Esophagus muscularis mucosa (tissue), 4 donors: ENCODE data around the genes SDCCAG8 and AKT3.

DNA sequence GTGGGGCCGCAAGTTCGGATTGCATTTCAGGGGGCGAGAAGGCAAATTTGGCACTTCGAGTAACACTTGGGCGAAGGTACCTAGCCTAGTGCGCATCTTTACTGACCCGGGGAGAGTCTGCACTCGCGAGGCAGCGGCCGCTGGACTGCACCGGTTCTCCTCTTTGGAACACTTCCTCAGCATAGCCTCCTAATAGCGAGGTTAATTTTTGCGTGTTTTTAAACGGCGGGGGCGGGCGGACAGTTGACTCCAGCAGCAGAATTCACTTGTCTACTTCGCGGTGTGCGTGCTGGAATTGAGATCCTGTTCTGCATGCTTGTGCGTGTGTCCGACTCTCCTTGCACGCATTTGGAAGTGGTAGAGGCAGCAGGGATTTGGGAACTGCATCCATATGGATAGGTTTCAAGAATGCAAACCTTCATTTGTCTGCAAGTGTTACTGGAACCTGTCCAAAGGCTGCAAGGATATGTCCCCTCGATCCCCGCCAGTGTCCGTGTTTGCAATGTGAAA is 1.4 kb downstream of the CHRM3 start:
- PRO-cap: unidirectional peak, minus-strand start at position 165 of the sequence
- RAMPAGE, long total RNA, 4 experiments: no peak in any of the 4 experiments

- PRO-cap: no peak
- RAMPAGE, long total RNA, 4 experiments: no peak in any of the 4 experiments
Measured at GRCh38 chr1:240619755-240620289, 7.9 kb upstream of the GREM2 start.

DNA sequence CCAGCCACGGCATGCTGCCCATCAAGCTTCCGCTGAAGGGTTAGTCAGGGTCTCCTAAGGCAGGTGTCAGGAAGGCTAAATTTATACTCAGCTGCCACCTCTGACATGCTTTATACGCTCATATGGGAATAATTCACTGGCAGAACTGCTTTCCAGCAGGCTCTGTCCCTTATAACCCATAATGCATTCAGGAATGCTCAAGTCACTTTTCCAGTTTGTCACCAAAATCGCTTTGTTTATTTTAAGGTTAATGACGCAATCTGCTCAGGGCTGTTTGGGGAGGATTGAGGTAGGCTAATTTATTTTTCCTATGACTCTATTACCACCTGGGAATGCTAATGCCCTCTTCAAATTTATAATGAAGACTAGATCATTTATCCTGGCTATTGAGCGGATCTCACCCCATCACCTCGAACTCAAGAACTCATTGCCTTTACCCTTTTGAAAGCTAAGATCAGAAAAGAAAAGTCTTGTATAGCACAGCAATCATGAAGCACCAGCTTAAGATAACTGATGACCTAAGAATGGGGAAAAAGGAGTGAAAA is 97.9 kb downstream of the WDR64 start:
- PRO-cap: no peak
- RAMPAGE, long total RNA, 4 experiments: no peak in any of the 4 experiments

DNA sequence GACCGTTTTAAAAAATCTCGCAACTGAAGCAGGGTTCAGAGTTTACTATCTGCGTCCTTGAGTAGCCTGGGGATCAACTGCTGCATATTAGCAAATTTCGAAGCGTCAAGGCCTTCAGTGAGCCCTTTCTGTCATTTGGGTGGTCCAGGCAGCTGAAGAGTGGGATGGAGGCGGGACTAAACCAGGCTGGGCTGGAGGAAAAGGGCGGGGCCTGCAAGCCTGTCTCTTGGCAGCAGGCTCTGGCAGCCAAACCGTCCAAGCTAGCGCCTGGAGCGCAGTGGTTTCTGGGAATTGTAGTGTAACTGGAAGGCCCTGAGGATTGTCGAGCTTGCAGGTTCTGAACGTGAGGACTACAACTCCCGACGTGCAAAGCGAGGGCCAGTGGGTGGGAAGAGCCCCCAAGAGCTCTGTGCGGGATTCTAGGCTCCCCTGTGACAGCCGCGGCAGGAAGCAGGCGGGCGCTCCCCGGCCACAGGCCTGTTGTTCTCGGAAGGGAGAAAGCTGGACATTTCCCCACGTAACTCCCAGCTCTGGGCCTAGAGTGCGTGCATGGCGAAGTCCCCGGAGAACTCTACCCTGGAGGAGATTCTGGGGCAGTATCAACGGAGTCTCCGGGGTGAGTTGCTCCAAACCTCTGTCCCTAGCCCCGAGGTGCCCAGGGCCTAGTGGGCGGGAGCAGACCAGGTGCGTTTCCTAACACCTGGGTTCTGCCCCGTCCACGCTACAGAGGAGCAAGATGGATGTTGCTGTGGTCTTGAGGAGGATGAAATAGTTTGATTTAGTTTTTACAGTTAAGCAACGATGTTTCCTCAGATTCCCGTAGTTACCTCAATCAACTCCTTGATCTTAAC is at the start of gene SDCCAG8:
TSS of gene SDCCAG8 (plus strand) at position 417 of the 851 bp plus-strand sequence.
- PRO-cap: bidirectional peak, plus-strand start at position 432 of the sequence, minus-strand start at position 161 of the sequence
- RAMPAGE, long total RNA, 4 experiments: start-site peak on the plus strand in 4 of 4 experiments, centred at positions 448 to 461 of the sequence, 174 to 549 reads per replicate; start-site peak on the minus strand in 2 of 4 experiments, centred at positions 156 to 159 of the sequence, 37 to 75 reads per replicate

DNA sequence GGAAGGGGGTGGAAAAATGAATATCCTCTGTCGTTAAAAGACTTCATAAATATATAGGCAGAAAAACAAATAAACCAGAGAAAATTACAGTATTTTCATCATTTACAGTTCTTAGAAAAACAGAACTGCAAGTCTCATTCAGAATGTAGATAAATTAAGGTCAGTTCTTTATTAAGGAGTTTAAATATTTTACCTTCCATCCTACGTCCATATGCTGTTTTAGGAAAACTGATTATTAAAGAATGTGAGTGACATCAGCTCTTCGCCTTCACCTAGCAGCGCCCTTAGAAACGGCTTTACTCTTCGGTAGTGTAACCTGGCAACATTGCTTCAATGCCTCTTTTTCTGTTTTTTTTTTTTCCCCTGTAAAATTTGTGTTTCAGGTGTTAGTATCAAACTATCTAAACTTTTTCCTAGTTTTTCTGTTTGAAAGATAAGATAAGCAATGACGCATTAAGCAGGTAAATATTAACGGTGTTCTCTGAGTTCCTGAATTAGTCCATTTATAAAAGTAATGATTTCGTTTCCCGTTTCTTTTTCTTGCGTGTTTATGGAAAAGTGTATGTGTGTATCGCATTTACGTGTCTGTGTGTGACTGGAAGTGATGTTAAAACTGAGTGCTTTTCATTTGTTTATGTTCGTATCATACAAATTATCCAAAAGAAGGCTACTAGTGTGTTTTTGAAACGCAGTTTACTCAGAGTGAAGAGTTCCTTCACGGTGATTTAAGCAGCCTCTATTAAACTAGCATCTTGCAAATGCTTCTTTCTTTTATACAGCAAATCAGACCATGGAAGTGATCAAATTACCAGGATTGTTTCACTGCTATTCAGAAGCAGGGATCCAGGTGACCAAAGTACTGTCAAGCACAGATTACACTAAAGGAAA is 138.9 kb downstream of the SDCCAG8 start:
- PRO-cap: no peak
- RAMPAGE, long total RNA, 4 experiments: no peak in any of the 4 experiments

- PRO-cap: no peak
- RAMPAGE, long total RNA, 4 experiments: no peak in any of the 4 experiments
Measured at GRCh38 chr1:243505956-243506669, 250.3 kb downstream of the SDCCAG8 start.

GRCh38 chr1:243537611-243538053 is 281.8 kb downstream of the SDCCAG8 start:
- PRO-cap: no peak
- RAMPAGE, long total RNA, 4 experiments: no peak in any of the 4 experiments

GRCh38 chr1:243789434-243790277 is 60.4 kb downstream of the AKT3 start:
- PRO-cap: no peak
- RAMPAGE, long total RNA, 4 experiments: no peak in any of the 4 experiments

GRCh38 chr1:243790575-243790892 is 59.5 kb downstream of the AKT3 start:
- PRO-cap: no peak
- RAMPAGE, long total RNA, 4 experiments: no peak in any of the 4 experiments

- PRO-cap: no peak
- RAMPAGE, long total RNA, 4 experiments: no peak in any of the 4 experiments
Measured at GRCh38 chr1:243794854-243795413, 55.1 kb downstream of the AKT3 start.

GRCh38 chr1:243850154-243850917 is at the start of gene AKT3:
Gene AKT3, minus strand, starts transcription at chr1:243850243.
- PRO-cap: bidirectional peak, plus-strand start at chr1:243850419, minus-strand start at chr1:243850286; bidirectional peak, plus-strand start at chr1:243850815, minus-strand start at chr1:243850710
- RAMPAGE, long total RNA, 4 experiments: no peak in any of the 4 experiments

DNA sequence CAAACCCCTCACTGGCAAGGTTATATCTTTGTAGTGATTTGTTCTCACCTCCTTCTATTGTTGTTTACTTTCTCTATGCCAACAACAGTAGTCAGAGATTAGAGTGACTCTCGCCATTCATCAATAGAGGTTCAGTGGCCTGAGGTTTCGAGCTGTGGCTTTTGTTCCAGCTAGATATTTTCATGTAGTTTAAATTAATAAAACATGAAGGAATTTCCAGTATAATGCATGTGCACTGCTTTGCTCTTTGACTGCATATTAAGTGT is 77.0 kb upstream of the AKT3 start:
- PRO-cap: no peak
- RAMPAGE, long total RNA, 4 experiments: no peak in any of the 4 experiments

DNA sequence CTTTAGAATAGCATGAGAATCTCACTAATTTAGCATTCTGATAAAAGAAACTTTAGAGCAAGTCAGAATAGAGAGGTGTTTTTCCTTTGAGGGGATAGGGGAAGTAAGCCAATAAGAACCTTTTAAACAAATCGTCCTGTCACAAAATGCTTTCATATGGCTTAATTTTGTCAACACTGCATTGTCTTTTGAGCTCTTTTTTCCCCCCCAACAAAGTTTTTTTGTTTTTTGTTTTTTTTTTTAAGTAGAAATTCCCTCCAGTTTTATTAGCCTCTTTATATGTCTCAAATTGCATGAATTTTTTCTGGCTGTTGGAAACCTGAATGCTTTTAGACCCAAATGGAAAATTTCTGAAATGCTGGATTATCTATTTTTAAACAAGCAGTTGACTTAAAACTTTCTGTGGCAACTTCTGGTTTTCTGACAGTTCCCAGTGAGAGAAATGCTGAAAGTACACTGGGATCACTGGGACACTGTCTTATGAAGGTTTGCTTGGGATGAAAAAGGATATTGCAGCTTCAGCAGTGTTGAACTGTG is 4.5 kb downstream of the ZBTB18 start:
- PRO-cap: no peak
- RAMPAGE, long total RNA, 4 experiments: no peak in any of the 4 experiments

DNA sequence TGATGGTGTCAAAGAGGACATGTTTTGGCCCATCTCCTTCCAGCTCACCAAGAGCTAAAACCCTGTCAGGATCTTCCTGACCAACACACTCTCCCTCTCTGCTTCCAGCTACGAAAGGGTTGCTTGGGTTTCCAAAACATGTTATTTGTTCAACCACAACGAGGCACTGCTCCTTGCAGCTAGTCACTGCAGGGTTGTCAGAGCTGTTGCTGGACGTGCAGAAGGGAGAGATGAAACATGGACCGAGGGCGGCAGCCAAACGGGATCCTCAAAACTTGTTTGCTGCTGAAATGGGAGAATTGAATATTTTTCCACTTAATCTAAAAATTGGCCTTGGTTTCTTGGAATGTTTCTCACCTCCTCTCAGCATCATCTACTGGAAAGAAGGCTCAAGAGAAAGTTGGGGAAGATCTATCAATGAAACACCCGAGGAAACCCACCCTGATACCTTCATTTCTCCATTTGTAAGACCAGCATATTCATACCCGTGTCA is 12.5 kb downstream of the ZBTB18 start:
- PRO-cap: no peak
- RAMPAGE, long total RNA, 4 experiments: no peak in any of the 4 experiments

DNA sequence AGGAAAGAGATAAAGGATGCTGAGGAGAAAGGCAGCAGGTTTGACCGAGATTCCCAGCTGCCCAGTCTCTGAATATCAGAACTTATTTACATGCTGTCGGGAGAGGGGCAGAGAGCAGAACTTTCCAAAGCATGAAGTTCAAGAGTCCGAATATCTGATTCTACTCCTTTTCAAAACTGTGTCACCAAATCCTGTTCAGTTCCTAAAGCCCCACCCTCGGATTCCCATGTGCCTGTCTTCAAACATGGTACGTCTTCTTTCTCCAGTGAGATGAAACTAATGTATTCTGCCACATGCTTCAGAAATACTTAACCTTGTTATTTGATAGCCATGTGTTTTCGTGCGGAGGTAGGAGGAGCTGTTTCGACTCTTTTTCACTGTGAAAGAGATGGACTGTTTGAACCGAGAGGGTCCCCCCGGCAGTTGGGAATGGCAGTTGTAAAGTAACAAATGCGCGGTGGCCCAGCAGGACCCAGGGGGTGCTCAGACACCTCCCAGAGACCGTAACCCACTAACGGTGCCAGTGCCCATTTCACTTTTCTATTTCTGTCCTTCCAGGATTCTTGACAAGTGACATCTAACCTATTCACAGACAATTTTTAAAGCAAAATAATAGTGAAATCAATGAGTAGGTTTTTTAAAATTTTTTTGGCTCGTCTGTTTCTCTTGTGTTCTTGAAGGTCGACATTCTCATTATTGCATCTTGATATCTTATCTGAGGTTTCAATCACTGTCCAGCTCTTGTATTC is 67.2 kb downstream of the ZBTB18 start:
- PRO-cap: no peak
- RAMPAGE, long total RNA, 4 experiments: no peak in any of the 4 experiments

DNA sequence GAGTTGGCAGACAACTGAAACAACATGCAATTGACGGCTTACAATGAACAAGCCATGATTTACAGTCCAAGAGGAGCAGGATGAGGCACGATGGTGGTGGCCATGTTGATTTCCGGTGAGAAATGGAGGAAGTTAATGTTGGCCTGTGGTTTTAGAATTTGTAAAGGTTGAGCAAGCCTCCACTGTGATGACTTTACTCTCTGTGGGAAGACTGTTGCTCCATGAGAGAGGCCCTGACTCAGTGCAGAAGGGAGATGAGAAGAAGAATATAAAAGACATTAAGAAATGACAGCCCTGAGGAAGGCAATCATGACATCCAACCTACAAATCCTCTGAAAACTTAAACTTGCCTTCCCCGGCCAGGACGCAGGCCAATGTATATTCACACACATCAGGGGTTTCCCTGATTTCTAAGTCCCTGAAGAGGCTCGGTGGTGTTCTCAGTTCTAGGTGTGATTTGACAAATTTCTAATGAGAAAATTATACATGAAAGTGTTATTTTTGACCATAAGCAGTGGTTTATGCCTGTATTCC is 32.7 kb upstream of the C1orf100 start:
- PRO-cap: no peak
- RAMPAGE, long total RNA, 4 experiments: no peak in any of the 4 experiments

- PRO-cap: no peak
- RAMPAGE, long total RNA, 4 experiments: no peak in any of the 4 experiments
Measured at GRCh38 chr1:244324691-244325329, 27.6 kb upstream of the C1orf100 start.

GRCh38 chr1:244437416-244438102 is 14.2 kb downstream of the ADSS2 start:
- PRO-cap: no peak
- RAMPAGE, long total RNA, 4 experiments: no peak in any of the 4 experiments

GRCh38 chr1:244599782-244600439 is 53.0 kb upstream of the DESI2 start:
- PRO-cap: unidirectional peak, plus-strand start at chr1:244600187
- RAMPAGE, long total RNA, 4 experiments: no peak in any of the 4 experiments

DNA sequence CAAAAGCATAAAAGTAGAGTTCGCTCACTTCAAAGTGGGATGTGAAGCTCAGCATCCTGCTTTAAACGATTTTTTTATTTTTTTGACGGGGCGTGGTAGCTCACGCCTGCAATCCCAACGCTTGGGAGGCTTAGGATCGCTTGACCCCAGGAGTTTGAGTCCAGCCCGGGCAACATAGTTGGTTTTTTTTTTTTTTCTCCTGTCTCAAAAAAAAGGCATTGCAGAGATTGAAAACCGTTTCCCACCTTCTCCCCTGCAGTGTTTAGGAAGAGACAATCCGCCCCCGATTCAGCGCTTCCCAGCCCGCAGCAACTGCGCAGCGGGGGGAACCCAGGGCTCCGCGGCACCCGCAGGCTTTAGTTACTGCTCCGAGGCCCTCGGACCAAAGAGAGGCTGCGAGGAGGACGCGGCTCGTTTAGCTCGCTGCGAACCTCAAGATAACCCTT is 930 bp downstream of the ENSG00000284188 start:
- PRO-cap: unidirectional peak, plus-strand start at position 385 of the sequence
- RAMPAGE, long total RNA, 4 experiments: no peak in any of the 4 experiments